GM12891 (cell line): ENCODE data around the genes ENSG00000283205 and NXNL2.

- RRBS = no CpG with 5 or more reads among the region's 9 CpGs
Measured at GRCh38 chr9:84671933-84672506, 2.5 kb downstream of the NTRK2 start.

- RRBS = no CpG with 5 or more reads among the region's 5 CpGs
Measured at GRCh38 chr9:85744453-85744728, 2.6 kb upstream of the AGTPBP1 start.

GRCh38 chr9:86246690-86247305 lies 12.7 kb downstream of the C9orf153 start:
- RRBS = no CpG with 5 or more reads among the region's 6 CpGs

DNA sequence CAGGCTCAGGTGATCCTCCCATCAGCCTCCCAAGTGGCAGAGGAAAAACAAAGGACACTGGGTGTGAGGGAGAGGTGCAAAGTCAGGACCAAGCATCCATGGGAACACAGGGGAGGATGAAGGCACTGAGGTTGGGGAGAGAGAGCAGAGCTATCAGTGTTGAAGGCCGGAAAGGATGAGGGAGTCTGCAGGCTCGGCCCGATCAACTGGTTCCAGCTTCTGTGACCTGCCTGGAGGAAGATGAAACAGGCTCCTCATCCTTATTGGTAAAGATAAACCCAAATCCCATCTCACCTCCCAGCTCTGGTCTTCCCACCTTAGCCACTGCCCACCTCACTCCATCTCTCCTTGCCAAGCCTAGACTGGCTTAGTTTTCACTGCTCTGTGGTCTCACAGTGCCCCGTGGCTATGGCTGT lies 327 bp downstream of the C9orf153 start:
- RRBS = no CpG with 5 or more reads among the region's 4 CpGs

DNA sequence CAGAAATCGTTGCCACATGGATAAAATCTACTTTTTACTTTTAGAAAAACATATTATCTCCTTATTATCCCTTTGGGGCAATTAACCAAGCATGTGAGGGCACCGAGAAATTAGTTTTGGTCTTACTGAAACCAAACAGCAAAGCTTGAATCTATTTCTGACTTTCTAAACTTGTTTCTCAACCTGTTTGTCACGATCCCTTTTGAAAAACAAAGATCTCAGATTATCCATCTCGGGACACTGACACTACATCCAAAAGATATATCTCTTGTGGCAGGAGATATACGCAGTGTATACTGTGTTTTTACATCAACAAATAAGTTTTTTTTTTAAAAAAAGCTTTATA lies 2.3 kb downstream of the TUT7 start:
- RRBS = no CpG with 5 or more reads among the region's 5 CpGs

GRCh38 chr9:86507484-86507706 lies 153.2 kb upstream of the TUT7 start:
- RRBS = no CpG with 5 or more reads among the region's 1 CpG

GRCh38 chr9:86585641-86586268 lies 231.5 kb upstream of the TUT7 start:
- RRBS = no CpG with 5 or more reads among the region's 3 CpGs

DNA sequence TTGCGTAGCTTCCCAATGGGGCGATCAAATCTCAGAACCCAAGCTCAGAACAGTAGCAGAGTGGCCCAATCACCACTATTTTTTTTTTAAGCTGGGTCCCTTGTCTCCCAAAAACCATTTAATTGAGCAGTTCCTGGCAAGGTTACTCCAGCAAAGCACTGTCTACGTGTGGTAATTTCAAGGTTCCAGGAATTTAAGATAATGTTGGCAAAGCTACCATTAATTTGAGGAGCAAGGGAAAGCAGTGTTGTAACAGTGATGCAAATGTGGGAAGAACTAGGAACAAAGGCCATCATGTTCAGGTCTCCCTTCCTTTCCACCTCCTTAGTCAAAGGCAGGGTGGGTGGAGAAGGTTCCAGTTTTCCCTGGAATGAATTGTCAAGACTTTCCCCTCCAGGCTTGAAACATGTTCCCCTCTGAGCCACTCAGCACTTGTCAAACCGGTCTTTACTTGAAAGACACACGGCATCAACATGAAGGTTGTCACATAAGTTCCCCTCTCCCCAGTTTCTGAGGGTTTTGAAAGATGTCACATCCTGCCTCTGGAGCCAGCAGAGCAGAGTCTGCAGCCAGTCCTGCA lies 226.1 kb downstream of the GAS1 start:
- RRBS = no CpG with 5 or more reads among the region's 5 CpGs

GRCh38 chr9:87030019-87030557 lies 82.8 kb upstream of the GAS1 start:
- RRBS = no CpG with 5 or more reads among the region's 2 CpGs

- RRBS = no CpG with 5 or more reads among the region's 10 CpGs
Measured at GRCh38 chr9:87147897-87148376, 200.6 kb upstream of the GAS1 start.

DNA sequence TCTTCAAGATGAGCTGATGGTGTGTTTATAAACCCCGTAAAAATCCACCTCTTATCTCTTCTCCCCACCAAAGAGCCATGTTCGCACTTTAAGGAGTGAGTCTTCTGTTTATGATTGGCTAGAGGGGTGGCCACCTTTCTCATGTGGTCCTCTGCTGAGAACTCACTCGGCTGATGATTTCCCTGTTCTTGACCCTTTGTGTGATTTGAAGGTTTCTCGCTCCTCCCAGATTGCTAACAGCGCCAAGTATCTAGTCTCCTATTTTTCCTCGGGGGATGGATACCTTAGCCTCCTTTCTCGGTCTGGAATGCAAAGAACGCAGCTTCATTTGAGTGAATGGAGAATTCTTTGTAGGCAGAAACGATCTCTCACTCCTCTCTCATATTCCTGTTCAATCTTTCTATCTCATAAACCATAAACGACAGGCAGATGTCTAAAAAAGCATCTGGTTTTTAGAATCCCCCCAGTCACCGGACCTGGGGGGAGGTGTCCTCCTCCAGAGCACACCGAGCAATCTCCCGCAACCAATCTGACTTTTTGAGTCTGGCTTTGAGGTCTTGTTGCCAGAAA lies 159.9 kb upstream of the DAPK1 start:
- RRBS = no CpG with 5 or more reads among the region's 13 CpGs

DNA sequence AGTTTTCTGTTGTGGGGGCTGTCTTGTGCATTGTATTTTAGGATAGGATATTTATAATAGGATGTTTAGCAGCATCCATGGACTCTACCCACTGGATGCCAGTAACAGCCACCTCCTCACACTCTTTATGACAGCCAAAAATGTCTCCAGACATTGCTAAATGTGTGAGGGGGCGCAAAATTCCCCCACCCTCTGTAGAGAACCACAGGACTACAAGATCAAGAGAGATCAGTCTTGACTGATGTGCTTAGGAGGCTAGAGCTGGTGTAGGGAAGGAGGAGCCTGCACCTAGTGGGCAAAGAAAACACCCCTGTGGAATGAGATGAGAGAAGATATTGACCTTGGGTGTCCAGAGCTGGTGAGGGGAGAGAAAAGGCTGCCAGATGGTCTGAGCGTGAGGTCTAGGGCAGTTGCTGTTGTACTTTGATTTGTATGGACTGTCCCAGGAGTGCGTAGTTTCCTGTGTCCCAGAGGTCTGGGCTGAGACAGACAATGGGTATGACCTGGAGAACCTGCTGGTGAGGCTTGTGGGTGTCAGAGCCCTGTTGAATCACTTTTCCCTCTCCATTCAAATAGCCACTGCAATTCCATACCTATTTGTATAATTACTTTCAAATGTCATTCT lies 16.3 kb downstream of the DAPK1 start:
- RRBS = no CpG with 5 or more reads among the region's 3 CpGs

GRCh38 chr9:87631911-87633182 lies 93.6 kb upstream of the CTSL start:
- RRBS = no CpG with 5 or more reads among the region's 3 CpGs

GRCh38 chr9:87751309-87751779 lies 25.4 kb downstream of the CTSL start:
- RRBS = no CpG with 5 or more reads among the region's 3 CpGs

GRCh38 chr9:87812440-87812698 lies 70.3 kb upstream of the SPATA31E1 start:
- RRBS = no CpG with 5 or more reads among the region's 4 CpGs

GRCh38 chr9:87883920-87884393 lies 1.3 kb downstream of the SPATA31E1 start:
- RRBS = no CpG with 5 or more reads among the region's 10 CpGs

DNA sequence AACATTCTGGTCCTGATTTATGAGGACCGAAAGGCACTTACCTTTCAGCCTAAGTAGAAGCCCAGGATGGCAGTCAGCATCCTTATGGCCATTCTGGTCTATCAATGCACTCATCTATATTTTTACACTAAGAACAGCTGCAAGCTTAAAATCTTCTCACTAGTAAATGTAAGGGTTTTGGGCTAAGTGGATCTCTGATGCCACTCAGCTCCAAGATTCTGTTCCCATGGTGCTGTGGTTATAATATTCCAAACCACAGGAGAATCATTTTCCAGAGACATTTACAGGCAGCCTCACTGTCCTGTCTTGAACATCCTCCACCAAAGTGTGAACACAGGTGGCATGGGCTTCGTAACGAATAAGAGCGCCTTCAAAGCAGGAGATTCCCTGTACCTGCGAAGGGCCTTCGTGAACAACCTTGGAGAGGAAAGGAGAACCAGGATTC lies at the start of gene ENSG00000283205:
Gene ENSG00000283205 (plus strand): TSS at position 290 of the 445 bp plus-strand sequence.
- RRBS = no CpG with 5 or more reads among the region's 6 CpGs

DNA sequence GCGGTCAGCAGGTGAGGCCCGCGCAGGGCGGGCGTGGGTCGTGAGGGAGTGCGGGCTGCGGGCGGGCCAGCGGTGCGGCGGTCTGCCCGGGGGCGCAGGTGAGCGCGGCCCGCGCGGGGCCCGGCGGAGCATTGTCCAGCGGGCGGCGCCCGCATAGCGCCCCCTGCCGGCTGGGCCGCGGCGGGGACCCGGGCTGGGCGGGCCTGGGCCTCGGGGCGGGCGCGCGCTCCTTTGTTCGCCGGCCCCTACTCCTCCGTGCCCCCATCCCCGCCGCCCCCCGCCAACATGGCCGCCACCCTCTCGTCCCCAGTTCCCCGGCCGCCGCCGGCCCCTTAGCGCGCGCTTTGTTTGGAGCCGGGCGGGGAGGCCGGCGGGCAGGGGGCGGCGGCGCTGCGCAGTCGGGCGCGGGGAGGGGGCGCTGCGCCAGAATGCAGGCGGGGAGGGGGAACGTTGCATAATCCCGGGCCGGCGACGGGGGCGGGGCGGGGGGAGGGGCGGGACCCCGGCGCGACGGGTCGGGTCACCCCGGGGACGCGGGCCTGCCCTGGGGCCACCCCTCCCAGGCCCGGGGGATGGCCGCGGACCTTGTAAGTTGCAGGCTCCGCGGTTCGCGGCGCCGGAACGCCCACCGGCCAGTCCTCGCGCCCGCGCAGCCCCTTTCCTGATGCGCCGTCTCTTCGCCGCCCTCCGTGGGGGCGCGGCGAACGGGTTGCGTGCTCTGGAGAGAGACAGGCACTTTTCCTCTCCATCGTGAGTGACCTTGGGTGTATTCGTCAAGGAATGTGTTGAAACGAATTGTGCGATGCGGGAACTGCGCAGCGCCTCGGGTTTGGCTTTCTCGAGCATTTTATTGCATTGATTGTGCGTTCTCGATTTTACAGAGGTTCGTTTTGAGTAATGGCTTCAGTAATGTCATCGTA lies 544 bp downstream of the SPIN1 start:
- RRBS = 1% methylated on average over 35 of the region's 120 CpGs

DNA sequence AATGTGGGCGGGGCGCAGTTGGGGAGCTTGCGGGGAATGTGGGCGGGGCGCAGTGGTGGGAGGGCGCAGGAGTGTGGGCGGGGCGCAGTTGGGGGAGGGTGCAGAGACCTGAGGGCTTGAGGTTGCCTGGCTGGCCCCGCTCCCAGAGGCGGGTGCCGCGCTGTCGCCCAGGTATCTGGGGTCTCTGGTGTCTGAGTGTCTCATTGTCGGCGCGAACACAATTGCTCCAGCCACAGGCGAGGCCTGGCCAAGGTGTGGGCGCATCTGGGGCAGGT lies at the start of gene NXNL2:
Gene NXNL2 (plus strand): TSS at position 145 of the 275 bp plus-strand sequence.
- RRBS = no CpG with 5 or more reads among the region's 18 CpGs

GRCh38 chr9:88923536-88923811 lies 67.8 kb upstream of the S1PR3 start:
- RRBS = no CpG with 5 or more reads among the region's 9 CpGs